Gastrocnemius medialis (tissue), 3 donors: Measurements from ENCODE around the genes KIF5A and DTX3.

- PRO-cap, result no peak
- RAMPAGE, long total RNA, 3 experiments, result no peak in any of the 3 experiments
Measured at GRCh38 chr12:57429860-57430200, 1.0 kb downstream of the R3HDM2 start.

GRCh38 chr12:57431369-57432355 is 819 bp upstream of the R3HDM2 start:
- PRO-cap, result no peak
- RAMPAGE, long total RNA, 3 experiments, result no peak in any of the 3 experiments

- PRO-cap, result bidirectional peak, plus-strand start at chr12:57452386, minus-strand start at chr12:57452307
- RAMPAGE, long total RNA, 3 experiments, result no peak in any of the 3 experiments
Measured at GRCh38 chr12:57451896-57453167, 2.8 kb upstream of the INHBE start.

DNA sequence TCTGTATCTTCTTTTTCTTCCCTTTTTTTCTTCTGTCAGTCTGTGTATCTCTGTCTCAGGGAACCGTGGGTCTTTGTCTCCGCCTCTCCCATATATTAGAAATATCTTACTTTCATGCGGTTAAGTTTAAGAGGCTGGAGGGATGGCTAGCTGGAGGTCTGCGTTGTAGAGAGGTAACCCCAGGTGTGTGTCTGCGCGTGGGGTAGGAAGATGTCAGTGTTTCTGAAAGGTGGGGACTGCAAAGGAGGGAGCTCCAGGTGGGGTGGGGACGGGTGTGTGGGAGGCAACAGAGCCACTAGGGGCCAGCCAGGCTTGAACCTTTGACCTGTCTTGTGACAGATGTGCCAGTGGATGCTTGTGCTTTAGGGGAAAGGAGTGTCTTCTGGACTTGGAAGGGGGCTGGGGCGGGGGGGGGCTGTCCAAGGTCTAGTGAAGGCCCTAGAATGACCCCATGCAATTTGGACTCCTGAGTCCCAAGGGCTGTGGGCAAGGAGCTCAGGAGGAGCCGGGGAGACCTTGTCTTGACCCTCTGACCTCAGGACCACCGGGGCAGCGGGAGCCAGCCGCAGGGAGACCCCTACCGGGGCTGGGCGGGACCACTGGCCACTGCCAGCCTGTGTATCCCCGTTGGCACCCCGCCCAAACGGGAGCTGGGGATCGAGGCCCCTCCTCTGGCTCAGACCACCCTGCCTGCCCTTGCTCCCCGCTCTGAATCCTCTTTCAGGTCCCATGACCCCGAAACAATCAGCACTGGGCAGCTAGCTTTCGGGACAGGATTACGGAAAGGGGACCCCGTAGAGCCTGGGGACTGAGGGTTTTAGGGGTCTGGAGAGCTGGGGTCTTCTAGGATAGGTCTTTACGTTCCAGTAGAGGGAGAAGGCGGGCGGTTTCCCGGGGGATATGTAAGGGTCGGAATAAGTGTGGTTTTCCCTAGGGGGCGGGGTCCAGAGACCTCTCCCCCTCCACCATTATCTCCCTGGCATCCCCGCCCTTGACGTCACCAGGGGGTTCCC is 1.1 kb downstream of the GLI1 start:
- PRO-cap, result no peak
- RAMPAGE, long total RNA, 3 experiments, result no peak in any of the 3 experiments

DNA sequence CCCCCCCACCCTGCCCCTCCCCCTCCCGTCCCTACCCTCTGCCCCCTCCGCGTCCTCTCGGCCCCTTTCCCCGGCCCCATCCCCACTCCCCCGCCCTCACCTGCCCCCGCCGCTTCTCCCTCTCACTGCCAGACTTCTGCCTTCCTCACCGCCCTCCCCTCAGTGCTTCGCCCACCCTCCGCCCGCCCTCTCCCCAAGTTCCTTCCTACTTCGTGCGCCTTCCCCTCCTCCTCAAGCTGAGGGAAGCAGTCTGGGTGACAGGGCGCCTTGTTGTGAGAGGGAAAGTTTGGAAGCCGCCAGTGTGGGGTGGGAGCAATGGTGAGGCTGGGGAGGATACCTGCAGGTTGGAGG is 381 bp downstream of the MBD6 start:
- PRO-cap, result no peak
- RAMPAGE, long total RNA, 3 experiments, result no peak in any of the 3 experiments

DNA sequence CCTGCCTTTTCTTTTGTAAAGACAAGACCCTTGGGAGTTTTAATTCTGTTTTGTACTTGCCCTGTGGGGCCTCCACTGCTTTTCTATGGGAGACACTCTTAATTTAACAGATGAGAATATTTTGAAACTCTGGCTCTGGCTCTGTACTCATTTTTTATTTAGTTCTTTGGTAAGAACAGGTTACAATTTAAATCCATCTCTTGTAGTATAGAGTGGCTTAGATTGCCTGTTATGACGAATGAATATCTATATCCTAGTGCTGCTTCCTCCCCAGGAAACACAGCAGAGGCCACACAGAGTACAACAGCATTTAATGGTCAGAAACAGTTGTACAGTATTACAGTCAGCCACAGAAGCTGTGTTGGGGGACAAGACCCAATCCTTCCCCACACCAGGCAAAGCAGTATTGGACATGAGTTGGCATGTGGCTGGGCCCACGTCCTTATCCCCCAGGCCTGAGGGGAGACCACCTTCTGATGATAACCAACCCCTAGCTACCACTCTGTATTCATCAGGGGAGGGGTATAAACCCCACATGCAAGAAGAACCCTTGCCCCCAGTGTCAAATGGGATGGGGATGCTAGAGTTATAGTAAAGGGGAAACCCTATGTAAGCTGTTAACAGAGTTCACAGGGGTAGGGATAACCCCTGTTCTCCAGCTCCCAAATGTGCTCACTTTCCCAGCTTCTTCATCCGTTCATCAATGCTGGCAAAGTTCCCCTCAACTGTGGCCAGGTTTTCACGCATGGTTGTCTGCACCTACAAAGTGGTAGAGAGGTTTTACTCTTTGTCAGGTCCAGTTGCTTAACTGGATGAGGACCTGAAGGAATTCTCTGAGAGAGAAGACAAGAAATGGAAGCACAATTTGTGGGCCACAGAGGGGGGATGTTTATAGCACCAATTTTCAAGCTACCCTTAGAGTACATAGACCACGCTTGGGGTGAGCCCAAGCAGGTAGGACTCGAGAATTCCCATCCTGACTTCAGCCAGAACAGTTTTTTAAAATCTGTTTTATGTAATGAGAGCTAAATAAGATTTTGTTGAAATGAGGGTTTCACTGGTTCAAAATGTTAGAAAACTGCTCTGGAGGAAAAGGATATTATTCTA is 7.7 kb downstream of the MBD6 start:
- PRO-cap, result no peak
- RAMPAGE, long total RNA, 3 experiments, result no peak in any of the 3 experiments

- PRO-cap, result no peak
- RAMPAGE, long total RNA, 3 experiments, result no peak in any of the 3 experiments
Measured at GRCh38 chr12:57549532-57550382, at the start of gene KIF5A. KIF5A (plus strand) TSS chr12:57550044.

DNA sequence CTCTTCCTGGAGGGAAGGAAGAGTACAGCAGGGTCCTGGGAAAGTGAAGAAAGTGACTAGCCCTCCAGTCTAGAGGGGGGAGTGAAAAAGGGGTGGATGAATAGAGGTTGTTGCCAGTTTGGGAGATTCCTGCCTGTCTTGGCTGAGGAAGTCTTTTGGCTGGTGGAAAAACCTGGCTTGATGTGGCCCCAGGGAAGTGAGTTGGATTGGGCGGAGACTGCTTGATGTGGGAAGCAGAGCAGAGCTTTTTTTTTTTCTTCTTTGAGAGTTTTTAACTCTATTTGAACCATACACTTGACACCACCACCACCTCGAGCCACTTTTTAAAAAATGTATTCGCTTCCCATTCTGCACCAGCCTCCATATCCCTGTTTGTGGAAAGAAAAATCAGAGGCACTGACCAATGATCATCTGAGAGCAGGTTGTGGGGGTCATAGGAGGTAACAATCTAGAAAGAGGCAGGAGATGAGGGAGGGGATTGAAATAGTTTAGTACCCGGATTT is 766 bp upstream of the DTX3 start:
- PRO-cap, result no peak
- RAMPAGE, long total RNA, 3 experiments, result no peak in any of the 3 experiments

GRCh38 chr12:57604310-57604964 is at the start of gene DTX3:
DTX3 (plus strand) TSS chr12:57604824.
- PRO-cap, result no peak
- RAMPAGE, long total RNA, 3 experiments, result start-site peak on the plus strand in 2 of 3 experiments, at chr12:57604818-57604832 at its widest, 5 to 13 reads per replicate

- PRO-cap, result no peak
- RAMPAGE, long total RNA, 3 experiments, result no peak in any of the 3 experiments
Measured at GRCh38 chr12:57613868-57614961, 3.0 kb downstream of the ARHGEF25 start.

GRCh38 chr12:57748185-57748562 is 3.3 kb downstream of the TSPAN31 start:
- PRO-cap, result no peak
- RAMPAGE, long total RNA, 3 experiments, result no peak in any of the 3 experiments

- PRO-cap, result no peak
- RAMPAGE, long total RNA, 3 experiments, result no peak in any of the 3 experiments
Measured at GRCh38 chr12:57756230-57756659, 1.3 kb downstream of the MARCHF9 start.

- PRO-cap, result no peak
- RAMPAGE, long total RNA, 3 experiments, result no peak in any of the 3 experiments
Measured at GRCh38 chr12:57770868-57771413, 964 bp downstream of the METTL1 start.

GRCh38 chr12:57803161-57803868 is 15.2 kb downstream of the AVIL start:
- PRO-cap, result no peak
- RAMPAGE, long total RNA, 3 experiments, result no peak in any of the 3 experiments

DNA sequence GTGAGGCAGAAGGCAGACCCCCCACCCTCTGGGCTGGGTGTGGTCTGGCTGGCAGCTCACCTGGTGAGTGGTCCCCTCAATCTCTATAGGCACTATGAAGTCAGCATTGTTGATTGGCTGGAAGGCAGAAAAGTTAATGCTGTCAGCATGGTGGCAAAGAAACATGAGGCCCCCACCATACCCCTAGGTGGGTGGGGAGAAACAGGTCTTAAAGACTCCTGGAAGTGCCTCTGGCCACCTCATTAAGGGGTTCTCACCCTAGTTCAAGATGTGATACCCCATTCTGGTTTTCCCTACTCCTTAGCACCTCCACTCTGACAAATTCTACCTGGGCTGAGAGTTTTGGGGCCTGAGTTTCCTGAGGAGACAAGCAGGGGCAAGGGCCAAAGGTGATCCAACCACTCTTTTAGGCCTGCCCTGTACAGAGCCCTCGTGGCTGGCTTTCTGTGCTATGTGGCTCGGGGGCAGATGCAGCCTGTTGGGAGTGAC is 7.8 kb upstream of the AVIL start:
- PRO-cap, result no peak
- RAMPAGE, long total RNA, 3 experiments, result no peak in any of the 3 experiments

DNA sequence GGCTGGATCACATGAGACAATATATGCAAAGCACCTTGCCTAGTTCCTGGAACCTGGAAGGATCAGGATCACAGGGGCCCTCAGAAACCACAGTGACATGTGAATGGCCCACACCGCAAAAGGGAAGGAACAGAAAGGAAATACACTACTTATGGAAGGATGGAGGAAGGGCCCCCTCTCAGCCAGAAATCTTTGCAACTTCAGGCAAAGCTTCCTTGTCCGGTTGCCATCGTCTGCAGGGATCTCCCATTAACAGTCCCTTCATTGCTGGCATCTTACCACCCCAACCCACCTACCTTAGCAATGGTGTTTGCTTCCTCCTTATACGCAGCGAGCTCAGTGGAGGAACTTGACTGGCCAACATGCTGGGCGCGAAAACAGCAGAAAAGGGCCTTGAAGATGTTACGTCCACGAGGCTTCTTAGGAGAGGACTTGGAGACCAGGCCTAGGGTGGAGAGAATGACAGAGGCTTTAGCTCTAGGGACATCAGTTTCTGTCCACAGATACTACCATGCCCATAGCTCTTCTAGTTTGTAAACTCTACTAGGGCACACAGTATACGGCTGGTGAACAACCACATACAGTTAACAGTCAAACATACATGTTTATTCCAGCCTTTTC is 10.7 kb upstream of the AVIL start:
- PRO-cap, result no peak
- RAMPAGE, long total RNA, 3 experiments, result no peak in any of the 3 experiments

DNA sequence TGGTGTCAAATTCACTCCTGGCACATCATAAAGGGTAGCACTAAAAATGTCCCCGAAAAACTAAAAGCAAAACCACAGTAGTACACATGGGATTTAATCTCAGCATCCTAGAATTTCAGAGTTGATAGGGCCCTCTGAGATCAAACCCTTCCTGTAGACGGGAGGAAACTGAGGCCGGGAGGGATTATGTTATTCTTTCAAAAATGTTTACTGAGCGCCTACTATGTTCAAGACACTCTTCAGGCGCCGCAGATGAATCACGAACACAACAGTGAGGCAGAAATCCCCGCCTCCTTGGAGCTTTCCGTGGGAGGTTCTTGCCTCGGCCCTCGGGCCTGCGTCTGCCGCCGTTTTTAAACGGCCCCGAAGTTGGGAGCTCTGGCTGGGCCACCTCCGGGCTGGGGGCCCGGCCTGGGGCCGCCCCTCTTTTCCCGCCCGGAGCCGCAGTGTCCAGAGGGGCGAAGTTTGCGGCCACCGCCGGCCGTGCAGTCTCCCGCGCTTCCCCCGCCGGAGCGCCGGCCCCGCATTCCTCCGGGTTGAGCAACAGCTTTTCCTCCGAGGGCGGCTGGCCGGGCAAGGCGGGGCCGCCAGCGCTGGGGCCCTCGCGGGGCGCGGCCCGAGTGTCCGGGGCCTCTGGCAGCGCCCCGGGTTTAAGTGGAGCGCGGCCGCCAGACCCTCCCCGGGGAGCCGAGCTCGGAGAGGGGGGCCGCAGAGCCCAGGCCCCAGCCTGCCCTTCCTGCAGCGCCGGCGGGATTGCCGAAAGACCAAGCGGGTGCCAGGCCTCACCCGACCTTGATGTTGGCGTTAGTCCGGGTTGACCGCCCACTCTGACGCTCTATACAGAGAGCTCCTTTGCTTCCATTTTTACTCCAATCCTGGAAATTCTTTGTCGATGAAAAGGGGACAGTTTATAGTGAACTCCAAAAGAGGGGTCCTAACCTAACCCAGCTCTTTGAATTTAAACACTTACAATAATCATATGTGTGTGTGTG is 18.6 kb upstream of the CTDSP2 start:
- PRO-cap, result bidirectional peak, plus-strand start at position 623 of the sequence, minus-strand start at position 528 of the sequence; unidirectional peak, minus-strand start at position 755 of the sequence
- RAMPAGE, long total RNA, 3 experiments, result no peak in any of the 3 experiments

DNA sequence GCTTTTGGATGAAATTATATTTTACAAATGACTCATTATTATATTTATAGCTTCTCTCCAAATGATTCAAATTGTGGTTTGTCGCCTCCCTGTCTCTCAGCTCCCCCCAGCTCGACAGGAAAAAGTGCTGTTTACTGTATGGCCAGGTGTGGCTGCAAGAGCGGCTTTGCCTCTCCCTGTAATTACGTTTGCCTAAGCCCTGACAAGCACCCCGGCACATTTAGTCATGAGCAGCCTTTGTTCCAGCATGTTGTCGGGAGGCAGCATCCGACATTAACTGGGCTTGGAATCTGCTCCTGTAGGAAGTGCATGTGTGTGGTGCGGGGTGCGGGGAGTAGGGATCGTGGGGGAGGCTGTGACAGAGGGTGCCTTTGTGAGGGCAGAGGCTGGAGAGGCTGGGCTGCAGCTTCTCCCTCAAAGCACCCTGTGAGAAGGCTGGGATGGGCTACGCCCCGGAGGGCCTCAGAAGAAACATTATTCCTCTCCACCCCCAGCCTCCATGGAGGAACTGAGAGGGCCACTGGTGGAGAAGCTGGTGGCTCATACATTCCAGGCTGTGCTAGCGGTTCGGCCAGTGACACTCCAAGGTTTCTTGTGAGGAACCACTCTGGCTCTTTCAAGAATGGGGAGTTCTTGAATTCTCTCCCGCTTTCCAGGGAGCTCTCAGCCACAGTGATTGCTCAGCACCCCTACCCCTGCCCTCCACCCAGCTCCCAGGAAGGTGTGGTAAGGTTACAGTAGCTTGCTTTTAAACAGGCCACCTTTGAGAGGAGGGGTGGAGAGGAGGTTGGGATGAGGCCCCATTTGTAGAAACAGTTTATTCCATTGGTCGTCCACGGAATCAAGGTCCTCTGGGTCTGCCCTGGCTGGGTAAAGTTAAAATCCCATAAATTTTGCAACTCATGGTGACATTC is 42.2 kb upstream of the CTDSP2 start:
- PRO-cap, result unidirectional peak, plus-strand start at position 223 of the sequence
- RAMPAGE, long total RNA, 3 experiments, result no peak in any of the 3 experiments

DNA sequence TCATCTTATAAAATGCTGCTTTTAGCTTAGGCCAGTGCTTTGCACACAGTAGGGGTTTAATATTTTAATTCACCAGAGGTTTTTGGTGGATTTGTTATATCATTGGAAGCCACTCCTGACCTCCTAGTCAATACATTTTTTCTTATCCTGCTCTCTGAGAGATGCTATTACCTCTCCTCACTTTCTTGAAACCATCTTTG is 323.4 kb downstream of the LRIG3 start:
- PRO-cap, result no peak
- RAMPAGE, long total RNA, 3 experiments, result no peak in any of the 3 experiments

- PRO-cap, result no peak
- RAMPAGE, long total RNA, 3 experiments, result no peak in any of the 3 experiments
Measured at GRCh38 chr12:59080131-59080404, 159.8 kb upstream of the LRIG3 start.